Gastrocnemius medialis (tissue), 3 donors: ENCODE results near the genes RAB37 and MRPS7.

DNA sequence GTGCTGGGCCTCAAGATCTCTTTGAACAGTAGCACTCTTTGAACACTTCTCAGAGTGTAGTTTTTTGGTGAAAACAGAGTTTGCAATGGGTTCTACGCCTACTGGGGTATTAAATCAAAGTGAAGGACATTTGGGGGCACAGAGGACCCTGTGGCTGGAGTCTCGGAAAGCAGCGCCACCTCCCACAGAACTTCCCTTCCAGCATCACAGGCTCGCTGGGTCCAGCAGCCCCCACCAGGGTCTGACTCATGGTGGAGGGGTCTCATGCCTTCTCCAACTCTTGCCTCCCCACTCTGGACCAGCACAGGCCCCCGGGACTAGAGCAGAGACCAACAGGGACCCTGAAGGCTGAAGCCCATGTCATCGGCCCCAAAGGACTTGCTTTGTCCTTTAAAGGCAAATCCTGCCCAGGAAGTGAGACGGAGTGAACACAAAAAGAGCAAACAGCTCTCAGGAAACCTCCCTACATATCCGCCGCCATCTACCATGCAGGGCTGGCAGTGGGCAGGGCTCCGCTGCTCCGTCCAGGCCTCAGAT is 2.3 kb upstream of the GPRC5C start:
- PRO-cap = no peak
- RAMPAGE, long total RNA, 3 experiments = no peak in any of the 3 experiments

GRCh38 chr17:74430518-74431560 is 1.0 kb upstream of the GPRC5C start:
- PRO-cap = bidirectional peak, plus-strand start at chr17:74431032, minus-strand start at chr17:74430726; bidirectional peak, plus-strand start at chr17:74431384, minus-strand start at chr17:74431330
- RAMPAGE, long total RNA, 3 experiments = start-site peak on the plus strand in 2 of 3 experiments, at chr17:74430862-74431390 at its widest, 19 to 55 reads per replicate

- PRO-cap = no peak
- RAMPAGE, long total RNA, 3 experiments = no peak in any of the 3 experiments
These were observed 475 bp upstream of the GPRC5C start for GRCh38 chr17:74431561-74431665.

- PRO-cap = bidirectional peak, plus-strand start at chr17:74454331, minus-strand start at chr17:74454102
- RAMPAGE, long total RNA, 3 experiments = no peak in any of the 3 experiments
These were observed 12.4 kb upstream of the CD300A start for GRCh38 chr17:74453706-74454714.

DNA sequence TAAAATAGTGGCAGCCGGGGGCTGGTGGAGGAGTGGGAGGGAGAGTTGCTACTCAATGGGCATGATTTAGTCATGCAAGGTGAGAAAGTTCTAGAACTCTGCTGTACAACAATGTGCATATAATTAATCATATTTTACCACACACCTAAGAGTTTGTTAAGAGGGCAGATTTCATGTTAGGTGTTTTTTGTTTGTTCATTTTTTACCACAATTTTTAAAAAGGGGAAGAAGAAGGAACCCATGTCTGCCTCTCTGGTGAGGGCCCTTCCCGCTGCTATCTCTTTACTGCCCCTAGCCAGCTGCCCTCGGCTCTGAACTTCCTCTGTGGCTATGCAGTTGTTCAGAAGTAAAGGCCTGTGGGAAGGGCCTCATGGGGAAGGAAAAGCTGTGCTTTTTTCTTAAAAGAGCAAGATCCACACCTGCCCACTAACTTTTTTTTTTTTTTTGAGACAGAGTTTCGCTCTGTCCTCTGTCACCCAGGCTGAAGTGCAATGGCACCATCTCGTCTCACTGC is 11.2 kb downstream of the CD300LB start:
- PRO-cap = no peak
- RAMPAGE, long total RNA, 3 experiments = no peak in any of the 3 experiments

DNA sequence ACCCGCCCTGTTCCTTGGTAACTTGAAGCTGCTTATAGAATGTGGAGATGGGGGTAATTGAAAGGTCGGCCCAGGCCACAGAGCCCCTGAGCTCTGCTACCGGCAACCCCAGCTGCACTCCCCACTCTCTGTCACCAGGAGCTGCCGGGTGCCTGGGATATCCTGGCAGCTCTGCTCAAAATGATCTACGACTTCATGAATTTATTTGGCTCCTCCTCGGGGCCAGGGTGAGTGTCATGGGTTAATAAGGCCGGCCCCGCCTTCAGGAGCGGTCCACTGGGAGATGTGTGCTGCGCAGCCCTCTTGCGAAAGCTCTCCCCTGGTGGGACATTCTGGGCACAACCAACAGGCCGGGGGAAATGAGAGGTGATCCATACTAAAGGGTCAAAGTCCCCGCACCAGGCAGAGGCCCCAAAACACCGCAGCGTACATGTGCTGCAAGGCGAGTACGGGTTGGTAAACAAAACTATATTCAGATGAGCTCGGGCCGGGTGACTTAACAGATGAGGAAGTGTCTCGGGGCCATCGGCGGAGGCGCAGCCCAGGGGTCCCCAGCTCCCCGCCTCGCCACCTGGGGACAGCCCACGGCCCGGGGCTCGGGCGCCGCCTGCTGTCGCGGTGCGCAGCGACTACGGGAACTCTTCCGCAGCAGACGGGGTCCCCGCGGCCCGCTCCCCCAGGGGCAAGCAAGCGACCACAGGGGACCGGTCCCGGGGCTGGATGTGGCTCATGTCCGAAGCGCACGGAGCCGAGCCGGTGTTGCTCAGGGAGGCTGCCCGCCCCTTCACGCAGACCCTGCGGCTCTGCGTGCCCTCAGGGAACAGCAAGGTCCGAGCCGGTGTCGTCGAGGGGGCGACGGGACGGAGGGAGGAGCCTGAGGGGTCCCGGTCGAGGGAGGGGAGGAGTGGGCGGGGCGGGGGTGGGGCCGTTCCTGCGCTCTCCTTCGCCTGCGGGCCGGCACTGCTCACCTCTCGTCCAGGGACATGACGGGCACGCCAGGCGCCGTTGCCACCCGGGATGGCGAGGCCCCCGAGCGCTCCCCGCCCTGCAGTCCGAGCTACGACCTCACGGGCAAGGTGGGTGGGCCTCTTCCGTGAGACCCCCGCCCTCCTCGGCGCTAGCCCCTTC is at the start of gene RAB37:
TSS of gene RAB37 (plus strand) at position 967 of the 1,128 bp plus-strand sequence.
- PRO-cap = no peak
- RAMPAGE, long total RNA, 3 experiments = no peak in any of the 3 experiments

GRCh38 chr17:74766702-74767636 is 9.2 kb downstream of the NAT9 start:
- PRO-cap = no peak
- RAMPAGE, long total RNA, 3 experiments = no peak in any of the 3 experiments

DNA sequence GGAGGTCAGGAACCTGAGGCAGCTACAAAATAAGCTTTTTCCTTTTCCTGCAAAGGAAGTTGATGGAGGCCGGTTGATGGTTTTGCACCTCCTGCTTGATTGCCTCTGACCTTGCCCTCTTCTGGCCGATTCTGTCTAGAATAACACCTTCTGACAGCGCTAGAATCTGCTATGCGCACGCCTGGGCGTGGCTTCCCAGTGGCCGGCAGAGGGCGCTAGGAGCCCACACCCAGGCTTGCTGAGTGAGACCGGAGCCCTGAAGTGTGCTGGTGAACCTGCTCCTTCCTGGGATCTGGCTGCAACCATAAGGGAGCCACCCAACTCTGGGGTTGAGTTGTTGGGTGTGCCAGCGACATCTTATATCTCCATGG is 15.1 kb downstream of the TMEM104 start:
- PRO-cap = no peak
- RAMPAGE, long total RNA, 3 experiments = no peak in any of the 3 experiments

DNA sequence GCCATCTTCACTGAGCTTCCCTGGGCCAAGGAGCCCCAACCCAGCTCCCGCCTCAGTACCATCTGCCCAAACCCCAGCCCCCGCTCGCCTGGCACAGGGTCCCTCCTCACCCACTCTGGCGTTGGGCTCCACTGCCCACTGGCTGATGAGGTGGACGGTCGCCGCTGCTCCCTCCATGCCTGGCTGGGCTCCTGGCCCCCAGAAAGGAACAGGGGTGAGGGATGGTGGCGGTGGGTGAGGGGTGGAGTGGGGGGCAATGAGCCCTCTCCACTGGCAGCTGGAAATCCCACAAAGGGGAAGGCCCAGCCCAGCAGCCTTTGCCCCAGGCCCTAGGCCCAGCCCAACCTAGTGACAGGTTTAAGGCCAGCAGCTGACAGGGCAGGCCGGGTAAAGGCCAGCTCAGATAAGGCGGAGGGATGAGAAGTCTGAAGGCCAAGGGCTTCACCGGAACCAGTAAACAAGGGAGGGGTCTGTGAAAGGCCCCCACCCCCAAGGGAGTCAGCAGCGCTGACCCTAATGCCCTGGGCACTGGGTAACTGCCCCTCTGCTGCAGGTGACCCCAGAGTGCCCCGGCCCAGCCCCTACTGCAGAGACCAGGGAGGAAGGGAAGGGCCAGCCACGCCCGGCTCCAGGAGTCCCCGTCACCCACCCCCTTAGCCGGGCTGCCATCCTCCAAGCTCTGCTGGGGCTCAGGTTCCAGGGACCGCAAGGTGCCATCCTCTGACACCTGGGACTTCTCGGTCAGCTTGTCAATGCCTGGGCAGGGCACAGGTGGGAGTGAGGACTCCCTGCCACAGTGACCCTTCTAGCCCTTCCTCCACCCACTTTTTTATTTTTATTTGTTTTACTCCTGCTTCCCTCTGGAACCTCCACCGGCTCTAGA is 17.4 kb downstream of the OTOP3 start:
- PRO-cap = no peak
- RAMPAGE, long total RNA, 3 experiments = no peak in any of the 3 experiments

DNA sequence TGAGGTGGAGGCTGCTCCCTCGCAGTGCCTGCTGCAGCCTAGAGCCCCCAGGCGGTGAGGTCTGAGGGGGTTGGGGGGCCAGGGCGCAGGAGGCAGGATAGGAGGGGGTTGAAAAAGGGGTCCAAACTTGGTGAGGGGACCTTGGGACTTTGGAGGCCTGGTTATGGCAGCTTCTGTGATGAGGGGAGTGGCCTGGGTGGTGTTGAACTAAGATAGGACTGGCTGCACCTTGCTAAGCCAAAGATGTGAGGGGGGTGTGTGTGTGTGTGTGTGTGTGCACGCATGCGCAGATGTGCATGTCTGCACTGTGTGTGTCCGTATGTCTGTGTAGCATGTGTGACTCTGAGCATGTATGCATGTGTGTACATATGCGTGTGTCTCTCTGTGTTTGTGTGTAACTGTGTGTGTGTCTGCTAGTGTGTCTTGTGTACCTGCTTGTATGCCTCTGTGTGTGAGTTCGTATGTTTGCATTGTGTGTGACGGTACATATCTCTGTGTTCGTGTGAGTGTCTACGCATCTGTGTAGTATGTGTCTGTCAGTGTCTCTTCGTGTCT is 4.1 kb downstream of the SLC16A5 start:
- PRO-cap = no peak
- RAMPAGE, long total RNA, 3 experiments = no peak in any of the 3 experiments

GRCh38 chr17:75205829-75206299 is 385 bp downstream of the NUP85 start:
- PRO-cap = no peak
- RAMPAGE, long total RNA, 3 experiments = no peak in any of the 3 experiments

- PRO-cap = no peak
- RAMPAGE, long total RNA, 3 experiments = no peak in any of the 3 experiments
These were observed 27.0 kb downstream of the GGA3 start for GRCh38 chr17:75234367-75234786.

DNA sequence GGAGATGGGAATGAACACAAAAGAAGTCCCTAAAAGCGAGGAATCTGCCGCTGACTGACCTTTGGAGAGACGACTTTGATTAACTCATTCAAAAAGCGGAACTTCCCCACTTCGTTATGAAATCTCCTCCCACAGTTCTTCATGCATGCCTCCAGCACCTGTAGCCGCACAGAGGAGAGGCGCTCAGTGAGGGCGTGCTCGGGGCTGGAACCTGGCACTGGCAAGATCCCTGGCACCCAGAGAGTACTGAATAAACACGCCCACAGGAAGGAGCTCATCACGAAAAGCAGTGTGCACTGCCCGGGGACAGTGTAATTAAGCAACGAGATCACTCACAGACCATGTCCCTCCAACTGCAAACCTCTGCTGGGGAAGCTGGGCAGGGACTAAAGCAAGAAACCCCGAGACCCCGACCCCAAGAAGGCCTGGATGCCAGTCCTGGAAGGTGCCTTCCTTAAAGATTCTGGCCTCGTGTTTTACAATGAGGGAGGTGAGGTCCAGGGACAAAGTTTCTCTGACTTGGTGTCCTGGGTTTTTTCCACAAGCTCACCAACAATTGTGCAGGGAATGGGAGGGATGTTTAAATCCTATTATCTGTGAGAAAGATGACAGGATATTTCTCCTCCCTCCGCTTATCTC is 16.7 kb downstream of the GGA3 start:
- PRO-cap = no peak
- RAMPAGE, long total RNA, 3 experiments = no peak in any of the 3 experiments

DNA sequence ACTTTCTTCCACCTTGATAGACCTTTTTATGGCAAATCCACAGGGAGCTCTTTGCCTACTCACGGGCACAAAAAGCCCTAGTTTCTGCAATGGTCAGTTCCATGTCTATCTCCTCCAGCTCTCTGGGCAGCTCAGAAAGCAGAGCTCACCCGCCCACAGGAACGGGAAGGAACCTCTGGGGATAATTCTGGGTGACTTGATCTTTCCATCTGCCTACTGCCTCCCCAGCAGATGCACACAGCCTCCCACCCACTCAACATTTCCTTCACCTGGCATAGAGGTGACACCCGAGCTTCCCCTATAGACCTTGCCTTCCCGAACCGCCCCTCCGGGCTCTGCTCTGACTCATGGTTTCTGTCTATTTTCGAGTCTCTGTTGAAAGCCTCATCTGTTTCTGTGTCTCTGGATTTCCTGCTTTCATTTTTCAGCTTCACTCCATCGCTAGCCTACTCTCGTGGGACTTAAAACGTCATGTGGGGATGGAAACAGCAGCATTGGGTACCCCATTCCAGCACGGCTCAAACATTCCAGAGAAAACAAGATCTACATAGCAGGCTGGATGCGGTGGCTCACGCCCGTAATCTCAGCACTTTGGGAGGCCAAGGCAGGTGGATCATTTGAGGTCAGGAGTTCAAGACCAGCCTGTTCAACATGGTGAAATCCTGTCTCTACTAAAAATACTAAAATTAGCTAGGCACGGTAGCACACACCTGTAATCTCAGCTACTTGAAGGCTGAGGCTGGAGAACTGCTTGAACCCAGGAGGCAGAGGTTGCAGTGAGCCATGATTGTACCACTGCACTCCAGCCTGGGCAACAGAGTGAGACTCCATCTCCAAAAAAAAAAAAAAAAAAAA is 11.3 kb downstream of the GGA3 start:
- PRO-cap = no peak
- RAMPAGE, long total RNA, 3 experiments = no peak in any of the 3 experiments

- PRO-cap = no peak
- RAMPAGE, long total RNA, 3 experiments = start-site peak on the plus strand in 3 of 3 experiments, at chr17:75261866-75261913 at its widest, 1,561 to 3,737 reads per replicate
These were observed at the start of gene MRPS7 for GRCh38 chr17:75261806-75263076. TSS of gene MRPS7 (plus strand) at chr17:75261879.

GRCh38 chr17:75341860-75342879 is 52.9 kb upstream of the SLC25A19 start:
- PRO-cap = no peak
- RAMPAGE, long total RNA, 3 experiments = no peak in any of the 3 experiments

DNA sequence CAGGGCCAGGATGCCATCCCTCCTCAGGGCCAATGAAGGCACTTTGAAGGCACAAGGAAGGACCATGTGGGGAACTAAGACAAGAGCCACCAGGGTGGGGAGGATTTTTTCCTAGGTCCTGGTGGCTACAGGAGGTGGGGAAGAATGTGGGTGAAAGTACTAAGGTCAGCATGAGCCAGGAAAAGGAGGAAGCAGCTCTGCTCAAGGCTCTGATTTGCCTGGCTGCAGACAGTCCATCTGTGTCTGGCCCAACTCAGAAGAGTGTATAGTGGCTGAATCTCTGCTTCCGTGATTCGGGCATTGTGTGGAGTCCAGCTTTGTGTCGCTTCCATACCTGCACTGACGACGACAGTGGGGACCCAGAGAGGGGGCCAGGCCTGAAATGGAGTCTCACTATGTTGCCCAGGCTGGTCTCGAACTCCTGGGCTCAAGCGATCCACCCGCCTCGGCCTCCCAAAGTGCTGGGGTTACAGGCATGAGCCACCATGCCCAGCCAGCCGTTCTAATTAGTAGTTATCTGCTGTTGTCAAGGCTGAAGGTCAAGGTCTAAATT is 20.7 kb downstream of the TMEM94 start:
- PRO-cap = no peak
- RAMPAGE, long total RNA, 3 experiments = no peak in any of the 3 experiments

DNA sequence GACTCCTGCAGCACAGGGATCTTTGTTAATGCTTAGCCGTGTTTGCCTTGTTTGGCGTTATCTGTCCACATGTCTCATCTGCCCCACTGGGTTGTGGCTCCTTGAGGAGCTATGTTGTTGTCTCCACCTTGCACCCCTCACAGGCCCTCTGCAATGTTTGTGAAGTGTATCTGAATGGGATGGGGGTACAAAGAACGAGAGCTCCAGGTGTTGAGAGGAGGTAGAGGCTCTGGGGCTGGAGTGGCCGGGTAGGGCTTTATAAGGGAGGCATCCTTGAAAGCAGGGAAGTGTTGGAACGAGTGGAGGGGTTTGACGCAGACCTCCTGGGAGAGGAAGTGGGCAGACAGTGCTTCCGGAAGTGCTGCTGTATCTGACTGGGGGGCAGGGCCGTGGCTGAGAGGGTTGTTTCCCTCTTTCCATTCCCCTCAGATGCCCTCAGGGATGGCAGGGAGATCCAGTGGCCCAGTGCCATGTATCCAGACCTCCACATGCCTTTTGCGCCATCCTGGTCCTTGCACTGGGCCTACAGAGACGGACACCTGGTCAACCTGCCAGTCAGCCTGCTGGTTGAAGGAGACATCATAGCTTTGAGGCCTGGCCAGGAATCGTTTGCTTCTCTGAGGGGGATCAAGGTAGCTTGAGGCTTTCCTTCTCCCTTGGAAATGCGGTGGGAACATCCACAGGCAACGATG is 27.7 kb downstream of the CASKIN2 start:
- PRO-cap = no peak
- RAMPAGE, long total RNA, 3 experiments = no peak in any of the 3 experiments

DNA sequence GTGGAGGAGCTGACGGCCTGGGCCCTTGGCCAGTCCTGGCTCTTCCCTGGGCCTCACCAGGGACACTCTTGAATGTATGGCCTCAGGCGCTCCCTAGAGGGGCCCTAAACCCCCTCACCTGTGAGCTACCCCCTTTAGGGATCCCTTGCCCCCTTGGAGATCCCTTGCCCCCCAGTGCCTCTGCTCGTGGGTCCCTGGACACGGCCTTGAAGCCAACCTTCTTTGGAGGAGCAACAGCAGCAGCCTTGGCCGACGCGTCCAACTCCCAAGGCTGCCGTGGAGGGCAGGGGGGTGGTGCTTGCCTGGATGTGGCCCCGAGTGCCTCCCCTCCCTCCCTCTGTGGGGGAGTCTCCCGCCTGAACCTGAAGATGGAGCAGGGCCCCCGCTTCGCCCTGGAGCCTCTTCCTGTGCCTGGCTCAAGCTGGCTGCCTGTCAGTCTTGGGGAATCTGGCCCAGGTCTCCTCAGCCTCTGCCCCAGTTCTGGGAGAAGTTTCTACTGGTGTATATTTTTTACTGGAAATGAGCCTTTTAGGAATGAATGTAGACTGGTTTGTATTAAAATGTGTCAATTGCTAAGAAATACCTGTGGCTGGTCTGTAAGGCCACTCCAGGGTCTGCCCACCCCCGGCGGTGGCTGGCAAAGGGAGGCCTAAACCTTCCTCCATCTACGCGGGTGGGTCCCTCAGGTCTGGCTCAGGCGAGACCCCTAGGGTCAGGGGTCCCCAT is 15.7 kb downstream of the CASKIN2 start:
- PRO-cap = no peak
- RAMPAGE, long total RNA, 3 experiments = no peak in any of the 3 experiments

DNA sequence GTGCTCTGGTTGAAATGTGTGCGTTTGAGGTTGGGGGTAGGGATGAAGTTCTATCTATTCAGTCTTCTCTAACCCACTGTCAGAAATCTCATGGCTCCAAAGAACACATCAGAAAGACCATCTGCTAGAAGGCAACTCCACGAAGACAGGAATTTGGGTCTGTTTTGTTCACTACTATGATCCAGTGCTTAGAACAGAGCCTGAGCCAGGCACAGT is 2.5 kb downstream of the CASKIN2 start:
- PRO-cap = no peak
- RAMPAGE, long total RNA, 3 experiments = no peak in any of the 3 experiments